ENCODE data around the genes VPS26C and KCNJ15.

- PRO-cap: no peak
Observed at GRCh38 chr21:36698194-36698576, 730 bp upstream of the SIM2 start.

- PRO-cap: bidirectional peak, plus-strand start at chr21:36747972, minus-strand start at chr21:36747827
Observed at GRCh38 chr21:36747381-36748695, 48.9 kb downstream of the SIM2 start.

- PRO-cap: no peak
Observed at GRCh38 chr21:36784979-36785507, 86.1 kb downstream of the SIM2 start.

DNA sequence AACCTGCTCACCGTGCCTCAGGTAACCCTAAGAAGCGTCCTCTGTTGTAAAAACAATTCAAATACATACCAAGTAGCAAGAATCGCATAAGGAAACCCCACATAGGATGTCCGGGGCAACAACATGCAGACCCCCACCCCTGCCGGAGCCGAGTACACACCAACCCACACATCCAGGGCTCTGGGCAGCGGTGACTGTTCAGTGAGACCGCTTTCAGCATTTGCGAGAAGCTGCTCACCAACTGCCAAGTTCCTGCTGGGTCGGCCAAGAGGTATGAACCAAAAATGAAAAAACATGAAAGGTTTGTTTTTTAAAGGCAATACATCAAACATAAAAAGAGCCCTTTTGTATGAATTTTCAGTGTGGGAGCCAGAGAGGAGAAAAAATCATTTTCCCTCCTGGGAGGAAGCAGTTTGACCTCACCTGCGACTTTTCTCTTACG, 92.2 kb downstream of the SIM2 start:
- PRO-cap: no peak

DNA sequence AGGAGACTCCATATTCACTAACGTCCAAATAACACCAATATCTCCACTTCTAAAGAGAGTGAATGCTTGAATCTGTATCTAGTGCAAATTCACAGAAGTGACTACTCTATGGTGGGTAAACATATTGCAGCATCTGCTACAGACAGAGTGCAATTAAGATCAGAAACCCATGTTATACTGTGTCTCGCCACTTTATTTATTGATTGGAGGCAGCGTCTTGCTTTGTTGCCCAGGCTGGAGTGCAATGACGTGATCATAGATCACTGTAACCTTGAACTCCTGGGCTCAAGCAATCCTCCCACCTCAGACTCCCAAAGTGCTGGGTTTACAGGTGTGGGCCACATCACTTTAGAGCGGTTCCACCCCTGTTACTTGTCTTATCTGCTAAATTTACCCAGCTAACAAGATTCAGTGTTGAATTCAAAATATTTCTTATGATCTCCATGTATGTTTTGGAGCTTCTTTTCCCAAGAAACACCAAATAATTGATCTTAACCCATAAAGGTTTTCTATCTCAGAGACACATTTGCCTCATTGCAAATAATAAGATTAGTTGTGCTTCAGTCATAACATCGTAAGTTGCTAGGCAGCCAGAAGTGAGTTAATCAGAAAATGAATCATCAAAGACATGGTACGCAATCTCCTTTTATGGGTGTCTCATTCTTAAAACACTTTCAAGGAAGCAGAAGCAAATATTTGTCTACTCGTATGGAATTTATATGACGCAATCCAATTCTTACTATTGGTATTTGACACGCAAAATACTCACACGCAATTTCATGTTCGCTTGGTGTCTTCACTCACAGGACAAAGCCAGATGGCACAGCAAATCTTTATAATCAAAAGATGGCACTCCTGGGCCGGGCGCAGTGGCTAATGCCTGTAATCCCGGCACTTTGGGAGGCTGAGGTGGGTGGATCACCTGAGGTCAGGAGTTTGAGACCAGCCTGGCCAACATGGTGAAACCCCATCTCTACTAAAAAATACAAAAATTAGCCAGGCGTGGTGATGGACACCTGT, 56.8 kb downstream of the HLCS start:
- PRO-cap: no peak

GRCh38 chr21:37060077-37060835, 12.6 kb downstream of the PIGP start:
- PRO-cap: no peak

DNA sequence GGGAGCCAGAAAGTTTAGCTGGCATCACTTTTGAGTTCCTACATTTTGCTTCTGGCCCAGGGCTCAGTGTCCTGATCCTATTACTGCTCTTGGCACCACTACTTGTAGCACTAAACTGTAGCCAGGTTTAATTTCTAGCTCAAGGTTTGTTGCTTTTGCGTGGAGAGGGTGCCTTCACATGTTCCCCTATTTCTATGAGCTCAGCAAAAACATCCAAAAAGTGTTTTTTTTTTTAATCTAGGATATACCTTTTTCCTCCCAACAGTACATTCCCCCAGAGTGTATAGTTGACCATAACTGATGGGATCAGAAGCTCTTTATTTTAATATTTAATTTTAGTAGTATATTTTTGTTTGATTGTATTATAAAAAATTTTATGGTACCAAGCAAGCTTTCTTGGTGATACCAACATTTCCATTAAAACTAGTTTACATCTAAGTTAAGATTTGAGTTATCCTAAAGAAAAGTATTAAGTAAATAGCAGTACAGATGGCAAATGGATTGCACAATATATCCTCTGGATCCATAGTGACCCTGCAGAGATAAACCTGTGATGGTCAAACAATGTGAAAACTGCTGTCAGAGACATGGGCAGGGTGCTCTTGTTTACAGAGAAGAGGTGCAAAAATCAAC, 9.6 kb downstream of the TTC3 start:
- PRO-cap: no peak

- PRO-cap: no peak
Observed at GRCh38 chr21:37225310-37225854, 41.8 kb downstream of the VPS26C start.

- PRO-cap: bidirectional peak, plus-strand start at chr21:37267435, minus-strand start at chr21:37267335; bidirectional peak, plus-strand start at chr21:37267484, minus-strand start at chr21:37267499; bidirectional peak, plus-strand start at chr21:37267736, minus-strand start at chr21:37267699
Observed at GRCh38 chr21:37267225-37267810, at the start of gene VPS26C. TSS of gene VPS26C (minus strand) at chr21:37267334.

- PRO-cap: bidirectional peak, plus-strand start at chr21:37366345, minus-strand start at chr21:37366188
Observed at GRCh38 chr21:37365260-37366308, 989 bp upstream of the DYRK1A start.

GRCh38 chr21:37373470-37374001, 7.0 kb downstream of the DYRK1A start:
- PRO-cap: no peak

DNA sequence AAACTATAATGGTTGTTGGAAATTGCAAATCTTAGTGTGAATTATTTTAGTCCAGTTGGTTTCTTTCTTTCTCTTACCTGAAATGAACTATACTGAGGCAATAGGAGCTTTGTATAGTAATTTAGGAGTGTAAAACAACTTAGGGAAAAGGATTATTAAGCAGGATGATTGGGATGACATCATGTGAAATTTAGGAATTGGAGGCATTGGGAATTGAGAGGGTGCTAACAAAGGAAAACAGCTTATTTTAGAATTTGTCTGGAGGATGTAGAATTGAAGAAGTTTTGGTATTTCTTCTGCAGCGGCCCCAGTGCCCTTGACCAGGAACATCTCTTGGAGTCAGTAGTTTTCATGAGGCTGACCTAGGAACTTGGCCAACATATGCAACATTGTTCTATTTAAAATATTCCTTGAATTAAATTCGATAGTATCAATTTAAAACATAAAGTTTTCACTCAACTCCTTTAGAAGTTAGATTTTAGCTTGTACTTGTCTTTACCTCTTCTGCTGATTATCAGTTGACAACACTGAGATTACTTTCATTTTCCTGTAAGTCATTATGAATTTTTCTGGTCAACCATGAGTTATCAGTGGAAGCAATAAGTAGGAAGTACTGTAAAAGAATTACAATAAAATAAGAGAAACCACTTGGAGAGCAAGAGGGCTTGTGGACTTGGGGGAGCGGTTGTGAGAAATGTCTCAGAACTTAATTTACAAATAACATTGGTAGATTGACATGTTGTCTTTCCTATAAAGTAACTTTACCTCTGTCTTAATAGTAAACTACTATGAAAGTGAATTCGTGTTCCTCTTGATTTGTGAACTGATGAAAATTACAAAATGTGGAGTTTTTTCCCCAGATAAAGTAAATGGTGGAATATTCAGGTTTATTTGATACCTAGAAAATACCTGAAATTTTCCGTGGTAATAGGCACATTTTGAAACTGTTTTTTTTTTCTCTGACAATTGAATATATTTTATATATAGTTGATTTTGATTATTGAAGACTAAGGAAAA, 52.9 kb downstream of the DYRK1A start:
- PRO-cap: no peak

GRCh38 chr21:37433681-37434331, 67.2 kb downstream of the DYRK1A start:
- PRO-cap: no peak

- PRO-cap: no peak
Observed at GRCh38 chr21:37443983-37444633, 77.5 kb downstream of the DYRK1A start.

DNA sequence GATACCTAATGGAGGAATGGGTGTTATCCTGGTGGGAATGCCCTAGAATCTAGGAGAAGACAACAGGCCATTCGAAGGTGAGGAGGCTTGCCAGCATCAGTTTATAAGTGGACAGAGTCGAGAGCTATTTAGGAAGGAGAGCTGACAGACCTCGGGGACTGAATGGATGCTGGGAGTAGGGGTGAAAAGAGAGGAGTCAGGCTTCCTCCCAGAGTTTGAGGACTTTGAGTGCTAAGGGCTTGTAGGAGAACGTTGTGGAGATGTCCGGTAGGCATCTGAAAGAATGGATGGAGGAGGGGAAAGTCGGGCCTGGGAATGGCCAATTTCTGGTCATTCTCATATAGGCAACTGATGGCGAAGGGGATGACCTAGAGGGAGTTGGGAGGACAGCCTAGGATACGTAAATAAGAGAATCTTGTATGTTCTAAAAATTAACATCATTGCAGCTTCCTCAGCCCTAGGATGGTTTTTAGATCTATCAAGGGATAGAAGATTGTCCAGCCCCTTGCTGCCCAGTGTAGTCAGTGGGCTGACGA, 155.2 kb downstream of the DYRK1A start:
- PRO-cap: no peak

DNA sequence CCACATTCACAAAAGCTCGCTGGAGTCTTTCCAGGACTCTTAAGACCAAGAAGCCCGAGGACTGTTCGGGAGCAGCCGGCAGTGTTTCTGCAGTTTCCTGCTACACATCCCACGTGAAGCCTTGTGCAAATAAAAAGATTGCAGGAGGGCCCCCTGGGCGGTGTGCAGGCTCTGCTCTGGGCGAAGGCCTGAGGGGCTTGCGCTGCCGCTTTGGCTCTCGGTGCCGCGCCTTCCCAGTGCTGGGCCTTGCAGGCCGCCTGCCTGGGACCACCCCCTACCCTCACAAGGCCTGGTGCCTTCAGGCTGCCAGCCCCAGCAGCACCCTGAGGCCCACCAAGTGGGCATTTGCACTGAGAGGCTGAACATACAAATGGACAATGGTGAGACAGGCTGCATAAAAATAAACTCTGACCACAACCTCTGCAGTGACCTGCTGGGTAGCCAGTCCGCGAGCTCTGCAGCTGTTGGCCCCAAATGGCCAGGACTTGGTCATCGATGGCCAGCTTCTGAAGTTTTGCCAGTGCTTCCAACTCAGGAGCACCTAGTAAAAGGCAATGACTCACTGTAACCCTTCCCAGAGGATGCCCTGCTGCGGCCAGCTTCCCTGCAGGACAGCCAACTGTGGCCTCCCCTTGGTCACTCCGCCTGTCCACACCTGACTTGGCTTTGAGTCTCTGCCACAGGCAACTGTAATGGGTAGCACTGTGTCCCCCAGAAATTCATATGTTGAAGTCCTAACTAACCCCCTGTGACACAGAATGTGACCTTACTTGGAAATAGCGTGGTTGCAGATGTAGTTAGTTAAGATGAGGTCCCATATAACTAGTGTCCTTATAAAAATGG, 185.3 kb downstream of the DYRK1A start:
- PRO-cap: no peak

DNA sequence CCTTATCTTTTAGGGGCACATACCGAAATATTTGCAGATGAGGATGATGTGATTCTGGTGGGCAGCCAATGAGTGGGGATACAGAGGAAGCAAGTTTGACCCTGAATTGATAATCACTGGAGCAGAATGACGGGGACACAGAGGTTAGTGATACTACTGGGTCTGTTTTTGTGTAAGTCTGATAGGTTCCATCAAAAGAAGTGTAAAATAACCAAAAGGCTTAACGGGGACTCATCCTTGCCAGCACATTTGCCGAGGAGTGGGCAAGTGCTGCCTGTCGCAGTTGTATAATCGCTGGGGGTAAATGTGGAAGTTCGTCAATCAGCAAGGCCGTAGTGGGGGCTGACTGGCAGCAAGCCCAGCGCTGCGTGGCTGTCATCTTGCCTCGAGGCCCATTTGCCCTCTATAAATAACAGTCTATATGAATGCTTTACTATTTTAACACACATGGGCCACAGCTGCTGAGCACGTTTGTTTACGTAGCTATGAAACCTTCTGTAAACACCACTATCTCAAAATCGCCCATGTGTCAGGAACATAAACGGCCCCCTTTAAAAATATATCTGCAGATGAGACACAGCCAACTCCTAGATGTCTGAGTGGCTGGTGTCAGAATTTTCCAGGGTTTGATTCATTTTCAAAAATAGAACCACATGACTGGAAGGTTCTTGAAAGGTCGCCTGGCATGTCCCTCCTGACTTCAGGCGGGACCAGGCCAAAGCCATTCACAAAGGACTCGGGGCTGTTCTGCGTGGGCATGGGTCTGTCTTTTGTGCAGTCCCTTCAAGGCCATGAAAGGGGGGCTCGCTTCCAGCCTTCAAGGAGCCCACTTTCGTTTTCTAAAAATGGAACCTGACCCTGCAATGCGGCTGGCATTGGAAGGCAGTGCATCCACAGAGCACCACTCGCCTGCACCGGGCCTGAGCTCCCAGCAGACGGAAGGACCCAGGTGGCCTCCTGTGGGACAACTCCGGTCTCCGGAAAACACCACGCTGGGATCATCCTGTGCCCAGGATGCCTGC, 205.6 kb downstream of the KCNJ6 start:
- PRO-cap: no peak

- PRO-cap: no peak
Observed at GRCh38 chr21:38256443-38257321, at the start of gene KCNJ15. TSS of gene KCNJ15 (plus strand) at chr21:38256991.

GRCh38 chr21:38376276-38377074, 119.7 kb downstream of the KCNJ15 start:
- PRO-cap: no peak

DNA sequence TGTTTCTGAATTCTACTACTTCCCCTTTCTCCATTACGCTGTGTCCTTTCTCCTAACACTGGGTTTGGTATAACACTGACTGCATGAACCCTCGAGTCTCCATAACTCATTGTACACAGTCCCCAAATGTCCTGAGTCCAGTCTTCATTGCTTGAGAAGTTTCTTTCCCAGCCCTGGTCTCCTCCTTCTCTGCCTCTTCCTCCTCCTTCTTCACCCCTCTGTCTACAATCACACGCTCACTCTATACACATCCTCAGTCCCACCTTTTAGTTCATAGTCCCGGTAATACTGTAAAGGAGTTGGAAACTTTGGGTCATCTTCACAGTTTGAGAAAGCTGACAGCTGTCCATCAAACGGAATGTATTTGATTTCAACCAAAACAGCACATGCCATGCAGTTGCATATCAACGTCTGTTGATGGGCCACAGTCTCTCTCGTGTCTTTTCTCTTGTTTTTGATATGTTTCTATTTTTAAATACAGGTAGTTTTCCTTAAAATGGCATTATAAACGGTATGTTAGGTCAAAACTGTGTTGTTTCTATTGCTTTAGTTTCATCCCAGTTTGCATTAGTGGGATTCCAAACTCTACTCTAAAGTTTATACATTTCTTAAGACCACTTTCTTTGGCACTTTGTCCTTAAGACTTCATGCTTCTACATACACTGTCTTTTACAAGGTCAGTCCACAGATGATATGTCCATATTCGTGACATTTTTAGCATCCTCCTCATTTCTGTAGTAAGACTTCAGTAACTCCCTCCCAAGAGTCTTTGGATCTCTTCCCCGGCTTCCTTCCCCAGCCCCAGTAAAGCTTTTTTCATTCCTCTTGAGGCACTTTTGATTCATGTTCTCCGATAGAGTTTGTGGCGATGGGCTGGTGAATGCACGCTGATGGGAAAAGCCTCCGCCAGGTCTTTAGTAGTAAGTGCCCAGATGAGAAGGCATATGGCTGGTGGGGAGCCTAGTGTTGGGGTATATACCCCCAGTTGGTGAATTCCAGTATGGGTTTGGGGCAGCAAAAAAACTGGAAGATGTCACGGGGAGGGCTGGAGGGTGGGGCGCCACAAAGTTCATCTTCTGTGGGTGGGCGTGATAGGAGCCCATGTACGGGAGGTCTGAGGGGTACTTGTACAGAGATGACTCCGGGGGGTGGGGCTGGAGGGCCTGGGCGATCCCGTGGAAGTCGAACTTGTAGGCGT, 115.4 kb downstream of the ERG start:
- PRO-cap: no peak

Data from LUHMES (cell line).